ENCODE measurements around the genes DSPP, HERC6 and MMRN1.

DNA sequence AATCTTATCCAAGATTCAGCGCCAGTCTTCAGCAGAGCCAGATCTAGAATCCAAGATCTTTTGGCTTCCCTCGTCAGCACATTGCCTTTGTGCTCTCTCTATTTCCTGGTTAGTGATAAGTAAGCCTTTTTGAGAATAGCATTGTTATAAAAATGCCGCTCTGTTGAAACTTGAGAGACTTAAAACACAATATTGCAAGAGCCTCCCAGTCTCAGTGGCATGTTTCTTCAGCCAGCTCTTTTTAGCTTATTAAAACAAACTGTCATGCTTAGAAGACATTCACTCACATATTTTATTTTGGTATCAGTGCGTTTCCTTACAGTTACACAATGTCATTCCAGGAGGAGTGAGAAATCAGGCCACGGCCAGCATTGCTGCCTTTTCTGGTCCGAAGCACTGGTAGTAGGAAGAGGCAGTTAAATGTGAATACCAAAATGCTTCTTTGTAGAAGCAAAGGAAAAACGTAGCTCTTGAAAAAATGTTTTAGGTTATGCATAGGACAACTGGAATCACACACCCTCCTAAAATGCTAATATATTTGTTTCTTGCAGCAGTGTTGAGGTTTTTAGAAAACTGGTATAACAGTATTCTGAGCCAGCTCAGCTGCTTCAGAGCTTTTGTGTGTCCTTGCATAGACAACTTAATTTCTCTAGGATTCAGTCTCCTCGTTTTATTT is 141.2 kb downstream of the KLHL8 start:
- PRO-cap = no peak

- PRO-cap = no peak
Observed at GRCh38 chr4:87132003-87132752, 88.2 kb downstream of the KLHL8 start.

DNA sequence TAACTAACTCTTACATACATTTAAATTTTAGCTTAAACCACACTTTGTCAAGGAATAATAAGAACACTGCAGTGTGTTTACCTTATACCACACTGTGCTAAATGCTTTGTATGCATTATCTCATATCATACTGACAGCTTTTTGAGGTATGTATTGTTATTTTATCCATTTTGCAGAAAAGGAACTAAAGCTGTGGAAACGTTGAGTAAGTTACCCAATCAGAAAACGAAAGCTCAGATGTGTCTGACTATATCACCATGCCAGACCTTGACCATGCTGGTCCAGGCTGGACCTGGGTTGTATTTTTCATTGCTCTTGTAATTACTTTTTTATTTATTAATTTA is 2.1 kb downstream of the HSD17B11 start:
- PRO-cap = no peak

DNA sequence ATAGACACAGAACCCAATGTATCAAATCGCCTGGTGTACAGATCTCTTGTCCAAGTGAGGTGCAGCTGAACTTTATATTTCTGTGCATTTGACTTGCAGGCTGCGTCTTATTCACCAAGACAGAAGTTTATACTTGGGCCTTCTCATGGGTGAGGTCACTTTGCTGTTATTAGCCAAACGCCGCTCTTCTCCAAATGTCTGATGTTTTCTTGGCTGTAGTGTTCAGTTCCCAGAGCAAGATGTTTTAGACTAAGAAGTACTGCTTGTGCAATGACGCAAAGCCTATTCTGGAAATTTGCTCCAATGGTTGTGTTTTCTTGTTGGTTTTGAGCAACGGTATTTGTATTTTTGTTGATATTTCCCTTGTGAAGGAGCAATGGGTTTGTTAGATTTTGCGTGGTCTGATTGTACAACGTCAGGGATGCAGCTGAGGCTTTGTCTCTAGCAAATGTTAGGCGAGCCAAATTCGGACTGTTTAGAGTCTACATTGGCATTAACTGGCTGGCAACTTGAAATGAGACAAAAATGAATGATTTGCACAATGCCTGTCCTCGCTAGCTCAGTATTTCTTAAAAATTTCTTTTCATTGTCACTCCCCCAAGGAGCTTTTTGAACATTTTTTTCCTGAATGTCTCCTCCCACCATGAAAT is 11.4 kb upstream of the SPARCL1 start:
- PRO-cap = no peak

DNA sequence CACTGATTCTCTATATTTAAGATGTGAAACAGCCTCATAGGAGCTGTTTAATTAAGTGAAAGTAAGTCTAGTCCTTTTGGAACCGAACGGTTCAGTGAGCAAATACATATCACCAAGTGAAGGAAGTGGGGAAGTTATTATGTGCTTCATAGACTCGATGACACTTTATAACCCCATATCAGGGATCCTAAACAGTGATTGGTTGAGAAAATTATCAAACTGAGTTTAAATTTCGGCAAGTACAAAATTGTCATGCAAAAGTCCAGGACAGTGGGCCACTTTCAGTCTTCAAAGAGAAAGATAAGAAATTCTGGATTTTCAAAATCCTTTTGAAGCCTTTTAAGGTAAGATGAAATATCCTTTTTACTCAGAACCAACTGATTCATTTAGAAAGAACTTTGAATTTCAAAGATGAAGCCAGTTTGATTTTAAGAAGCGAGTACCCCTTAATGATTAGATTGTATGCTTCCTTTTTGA is at the start of gene DSPP:
Gene DSPP (plus strand): TSS at position 253 of the 477 bp plus-strand sequence.
- PRO-cap = no peak

- PRO-cap = no peak
Observed at GRCh38 chr4:87710120-87710597, 60.1 kb downstream of the DMP1 start.

GRCh38 chr4:87716221-87716932 is 66.3 kb downstream of the DMP1 start:
- PRO-cap = no peak

DNA sequence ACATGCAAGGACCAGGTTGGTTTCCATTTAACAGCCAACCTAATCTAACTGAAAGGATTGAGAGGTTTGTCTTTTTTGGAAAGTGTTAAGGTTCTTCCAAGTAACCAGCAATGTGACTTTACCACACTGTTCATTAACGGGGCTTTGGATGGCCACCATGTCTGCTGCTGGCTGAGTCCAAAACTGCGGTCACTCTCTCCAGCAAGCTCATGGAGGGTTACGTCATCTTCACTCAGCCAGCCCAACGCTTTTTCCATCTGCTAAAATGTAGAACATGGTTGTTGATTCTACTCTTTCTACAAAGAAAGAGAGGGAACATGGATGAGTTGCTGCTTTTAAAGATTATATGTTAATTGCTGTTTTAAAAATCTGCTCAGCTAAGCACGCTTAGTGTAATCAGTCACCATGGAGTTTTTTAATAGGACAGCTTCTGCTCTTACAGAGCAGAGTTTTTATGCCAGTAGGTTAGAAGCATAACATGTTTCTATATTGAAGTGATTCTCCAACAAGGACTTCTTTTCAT is 11.1 kb downstream of the PKD2 start:
- PRO-cap = no peak

DNA sequence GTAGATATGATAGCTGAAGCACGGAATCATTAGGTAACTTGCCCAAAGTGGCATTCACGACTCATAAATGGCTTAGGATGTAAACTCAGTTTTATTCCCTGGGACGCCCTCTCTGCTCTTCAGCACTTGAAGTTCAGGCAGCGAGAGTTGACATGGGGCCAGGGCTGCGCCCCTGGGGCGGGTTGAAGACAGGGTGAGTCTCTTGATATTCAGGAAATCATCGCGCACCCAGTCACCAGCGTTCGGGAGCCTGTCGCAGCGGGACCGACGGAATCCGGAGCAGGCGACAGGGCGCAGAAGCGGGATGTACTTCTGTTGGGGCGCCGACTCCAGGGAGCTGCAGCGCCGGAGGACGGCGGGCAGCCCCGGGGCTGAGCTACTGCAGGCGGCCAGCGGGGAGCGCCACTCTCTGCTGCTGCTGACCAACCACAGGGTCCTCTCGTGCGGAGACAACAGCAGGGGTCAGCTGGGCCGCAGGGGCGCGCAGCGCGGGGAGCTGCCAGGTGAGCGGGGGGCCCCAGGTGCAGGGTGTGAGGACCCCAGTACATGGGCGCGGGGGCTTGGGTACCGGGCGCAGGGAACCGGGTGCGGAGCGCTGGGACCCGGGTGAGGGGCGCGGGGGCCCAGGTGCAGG is at the start of gene HERC6:
Gene HERC6 (plus strand): TSS at position 235 of the 634 bp plus-strand sequence.
- PRO-cap = unidirectional peak, plus-strand start at position 446 of the sequence

DNA sequence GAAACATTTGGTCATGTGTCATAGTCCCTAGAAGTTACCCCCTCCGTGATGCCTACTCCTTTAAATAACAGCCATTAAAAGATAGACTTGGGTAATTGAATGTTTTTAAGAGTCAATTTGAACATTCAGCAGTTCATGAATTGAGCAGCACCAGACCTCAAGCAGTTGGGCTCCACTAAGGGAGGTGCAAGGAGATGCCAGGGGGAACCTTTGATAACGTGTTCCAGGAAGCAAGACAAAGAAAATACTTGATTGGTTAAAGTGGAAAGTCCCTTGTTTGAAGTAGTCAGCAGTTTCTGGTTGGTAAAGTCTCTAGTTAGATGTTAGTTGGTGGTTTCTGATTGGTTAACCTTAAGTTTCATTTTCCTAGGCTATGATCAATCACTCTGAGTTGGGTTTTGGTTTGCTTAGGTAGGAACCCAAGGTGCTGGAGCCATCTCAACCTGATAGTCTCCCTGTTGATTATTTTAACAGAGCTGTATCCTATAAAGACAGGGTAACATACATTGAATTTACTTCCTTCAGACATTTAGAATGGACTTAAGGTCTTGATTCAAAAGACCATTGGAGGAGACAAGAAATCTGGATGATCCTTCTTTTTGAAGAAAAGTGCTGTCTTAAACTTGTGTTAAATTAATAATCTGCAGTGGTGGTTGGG is 4.0 kb downstream of the HERC6 start:
- PRO-cap = no peak

GRCh38 chr4:88455269-88455863 is 1.6 kb upstream of the HERC5 start:
- PRO-cap = no peak

DNA sequence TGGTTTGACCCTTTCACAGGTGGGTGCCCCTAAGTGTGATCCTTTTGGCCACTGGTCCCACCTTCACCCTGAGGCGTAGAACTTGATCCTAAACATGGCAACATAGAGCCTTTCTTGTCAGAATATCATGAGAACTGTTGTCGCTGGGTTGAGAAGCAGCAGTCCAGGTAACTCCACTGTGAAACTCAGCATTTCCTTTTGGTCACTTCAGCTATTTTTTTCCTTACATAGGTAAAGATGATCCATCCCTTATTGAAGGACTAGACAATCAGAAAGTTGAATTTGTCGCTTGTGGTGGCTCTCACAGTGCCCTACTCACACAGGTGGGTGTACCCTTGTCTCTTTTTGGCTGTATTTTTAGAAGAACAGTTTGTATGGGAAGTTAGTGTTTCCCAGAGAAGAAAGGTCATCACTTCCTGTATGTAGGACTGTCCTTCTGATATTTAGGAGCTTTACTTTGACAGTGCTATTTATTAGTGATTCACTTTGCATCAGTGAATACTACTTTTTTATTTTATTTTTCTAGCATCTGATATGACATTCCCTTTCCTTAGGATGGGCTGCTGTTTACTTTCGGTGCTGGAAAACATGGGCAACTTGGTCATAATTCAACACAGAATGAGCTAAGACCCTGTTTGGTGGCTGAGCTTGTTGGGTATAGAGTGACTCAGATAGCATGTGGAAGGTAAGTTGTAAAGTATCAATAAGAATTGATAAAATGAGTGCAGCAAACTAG is 6.5 kb downstream of the HERC5 start:
- PRO-cap = no peak

GRCh38 chr4:88752831-88753290 is 55.2 kb upstream of the NAP1L5 start:
- PRO-cap = no peak

DNA sequence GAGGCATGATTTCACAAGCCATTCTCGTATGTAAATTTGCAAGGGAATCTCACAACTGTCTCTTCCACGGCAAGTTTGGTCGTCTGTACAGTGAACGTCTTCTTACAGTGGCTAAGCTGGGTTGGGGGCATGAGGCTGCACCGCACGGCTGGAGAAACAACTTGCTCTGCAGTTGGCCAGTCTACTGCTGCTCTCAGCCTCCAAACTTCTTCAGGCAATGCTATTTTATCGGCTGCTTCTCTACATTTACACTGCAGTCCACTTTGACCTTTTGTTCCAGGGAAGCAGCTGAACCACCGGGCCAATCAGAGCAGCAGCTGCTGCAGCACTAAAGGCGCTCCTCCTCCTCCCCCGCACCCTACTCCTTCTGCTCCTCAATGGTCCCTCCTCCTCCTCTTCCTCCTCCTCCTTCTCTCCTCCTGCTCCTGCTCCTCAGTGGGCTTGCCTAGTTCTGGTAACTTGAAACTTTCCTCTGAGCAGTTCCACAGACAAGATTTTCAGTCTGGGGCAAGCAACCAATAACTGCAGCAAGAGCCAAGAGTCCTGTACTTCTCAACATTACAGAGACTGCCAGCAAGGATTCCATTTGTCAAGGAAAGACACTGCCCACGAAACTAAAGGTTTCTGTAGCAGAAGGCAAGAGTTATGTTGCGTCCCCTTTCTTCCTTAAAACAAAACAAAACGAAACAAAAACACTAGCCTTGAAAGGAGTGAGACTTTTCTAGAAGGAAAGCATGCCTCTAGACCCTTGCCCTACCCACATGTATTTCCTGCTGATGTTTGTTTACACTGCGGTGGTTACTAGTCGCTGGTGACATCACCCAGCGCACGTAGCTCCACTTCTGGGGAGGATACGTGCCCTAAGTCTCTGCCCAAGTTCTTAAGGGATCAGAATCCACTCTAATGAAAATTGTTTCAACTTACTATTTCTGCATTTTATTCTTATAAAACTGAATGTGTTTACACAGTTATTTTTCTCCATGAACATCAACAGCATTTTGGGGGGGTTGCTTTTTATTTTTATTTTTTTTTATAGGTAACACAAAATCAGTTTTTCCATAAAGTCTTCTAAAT is 125.7 kb upstream of the NAP1L5 start:
- PRO-cap = bidirectional peak, plus-strand start at position 107 of the sequence, minus-strand start at position 87 of the sequence; bidirectional peak, plus-strand start at position 356 of the sequence, minus-strand start at position 250 of the sequence; unidirectional peak, minus-strand start at position 791 of the sequence

DNA sequence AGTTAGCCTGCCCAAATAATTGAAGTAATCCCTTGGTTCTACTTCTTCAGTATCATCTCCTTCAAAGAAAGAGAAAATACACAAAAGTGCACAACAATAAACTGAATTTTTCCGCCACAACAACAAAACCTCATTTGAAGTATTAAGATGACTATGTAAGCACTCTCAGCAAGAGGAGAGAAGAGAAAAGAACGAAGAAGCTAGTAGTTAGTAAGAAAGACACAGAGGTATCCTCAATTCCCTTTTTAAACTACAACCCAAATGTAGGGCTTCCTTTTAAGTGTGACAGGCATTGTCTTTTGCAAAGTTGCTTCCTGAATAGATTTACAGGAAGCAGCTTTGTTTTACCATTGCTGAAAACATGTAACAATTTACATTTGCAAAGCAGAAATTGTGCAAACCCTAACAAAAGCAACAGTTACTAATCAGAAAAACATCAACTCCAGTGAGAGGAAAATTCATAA is 96.5 kb downstream of the FAM13A start:
- PRO-cap = no peak

- PRO-cap = no peak
Observed at GRCh38 chr4:89009061-89009435, 47.9 kb downstream of the FAM13A start.

- PRO-cap = no peak
Observed at GRCh38 chr4:89275225-89276240, 32.1 kb downstream of the GPRIN3 start.

DNA sequence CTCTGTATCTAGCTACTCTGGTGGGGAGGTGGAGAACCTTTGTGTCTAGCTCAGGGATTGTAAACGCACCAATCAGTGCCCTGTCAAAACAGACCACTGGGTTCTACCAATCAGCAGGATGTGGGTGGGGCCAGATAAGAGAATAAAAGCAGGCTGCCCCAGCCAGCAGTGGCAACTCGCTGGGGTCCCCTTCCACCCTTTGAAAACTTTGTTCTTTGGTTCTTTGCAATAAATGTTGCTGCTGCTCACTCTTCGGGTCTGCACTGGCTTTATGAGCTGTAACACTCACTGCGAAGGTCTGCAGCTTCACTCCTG is 183.1 kb upstream of the GPRIN3 start:
- PRO-cap = no peak

DNA sequence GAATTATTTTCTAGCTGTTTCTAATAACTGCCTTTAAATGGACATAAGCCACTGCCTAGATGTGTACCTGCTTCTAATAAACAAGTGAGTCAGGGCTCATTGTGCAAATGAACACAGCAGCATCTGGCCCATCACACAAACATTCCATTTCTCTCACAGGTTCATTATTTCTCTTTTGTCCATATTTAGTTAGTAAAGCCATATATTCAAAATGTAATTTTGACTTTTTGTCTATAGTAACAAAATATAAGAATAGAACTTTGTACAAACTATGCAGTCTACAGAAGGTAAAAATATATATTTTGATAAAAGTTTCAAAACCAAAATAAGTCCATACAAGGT is 242.5 kb upstream of the GPRIN3 start:
- PRO-cap = no peak

DNA sequence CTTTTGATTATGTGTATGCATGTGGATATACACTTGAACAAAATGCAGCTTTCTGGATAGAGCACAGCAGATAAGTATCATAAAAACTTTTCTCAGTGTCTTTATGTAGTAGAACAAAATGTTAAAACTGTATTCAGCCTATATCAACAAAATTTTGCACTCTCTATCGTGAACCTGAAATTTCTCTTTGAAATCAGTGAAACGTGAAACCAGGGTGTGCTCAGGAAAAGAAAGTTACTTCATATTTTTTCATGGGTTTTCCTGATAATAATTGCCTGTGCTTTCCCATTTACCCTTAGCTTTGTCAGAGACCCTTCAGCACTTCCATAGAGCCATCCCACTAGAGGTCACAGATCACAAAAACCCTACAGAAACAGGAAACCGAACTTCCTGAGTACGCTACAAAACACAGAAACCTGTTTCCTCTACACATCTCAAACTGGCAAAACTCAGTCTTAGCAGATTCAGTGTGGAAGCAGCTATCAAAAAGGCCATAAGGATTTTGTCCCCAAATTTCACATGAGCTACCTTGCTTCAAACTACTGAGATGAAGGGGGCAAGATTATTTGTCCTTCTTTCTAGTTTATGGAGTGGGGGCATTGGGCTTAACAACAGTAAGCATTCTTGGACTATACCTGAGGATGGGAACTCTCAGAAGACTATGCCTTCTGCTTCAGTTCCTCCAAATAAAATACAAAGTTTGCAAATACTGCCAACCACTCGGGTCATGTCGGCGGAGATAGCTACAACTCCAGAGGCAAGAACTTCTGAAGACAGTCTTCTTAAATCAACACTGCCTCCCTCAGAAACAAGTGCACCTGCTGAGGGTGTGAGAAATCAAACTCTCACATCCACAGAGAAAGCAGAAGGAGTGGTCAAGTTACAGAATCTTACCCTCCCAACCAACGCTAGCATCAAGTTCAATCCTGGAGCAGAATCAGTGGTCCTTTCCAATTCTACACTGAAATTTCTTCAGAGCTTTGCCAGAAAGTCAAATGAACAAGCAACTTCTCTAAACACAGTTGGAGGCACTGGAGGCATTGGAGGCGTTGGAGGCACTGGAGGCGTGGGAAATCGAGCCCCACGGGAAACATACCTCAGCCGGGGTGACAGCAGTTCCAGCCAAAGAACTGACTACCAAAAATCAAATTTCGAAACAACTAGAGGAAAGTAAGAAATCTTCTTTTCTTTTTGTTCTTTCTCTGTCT is at the start of gene MMRN1:
Gene MMRN1 (plus strand): TSS at position 430 of the 1,208 bp plus-strand sequence.
- PRO-cap = no peak